Myometrial cell (primary cell): ENCODE data around the genes THBS2 and WDR27.

DNA sequence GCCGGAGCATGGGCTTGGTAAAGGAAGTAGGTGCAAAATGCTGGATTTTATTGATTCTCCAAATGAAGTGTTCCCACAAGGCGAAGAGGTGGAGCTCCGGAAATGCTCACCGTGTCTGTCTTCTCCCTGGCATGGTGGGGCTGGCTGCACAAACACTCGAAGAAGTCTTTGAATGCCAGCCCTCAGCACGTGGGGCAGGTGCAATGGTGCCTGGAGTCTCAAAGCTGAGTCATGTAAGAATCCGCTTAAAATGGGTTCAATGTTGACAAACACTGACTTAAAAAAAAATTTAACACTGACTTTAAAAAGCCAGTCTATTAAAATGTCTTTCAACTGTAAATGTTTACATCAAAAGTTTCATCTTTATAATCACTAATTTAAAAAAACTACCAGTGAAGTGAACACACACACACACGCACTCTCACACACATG is 79.7 kb upstream of the FRMD1 start:
- RAMPAGE, long total RNA = no peak

DNA sequence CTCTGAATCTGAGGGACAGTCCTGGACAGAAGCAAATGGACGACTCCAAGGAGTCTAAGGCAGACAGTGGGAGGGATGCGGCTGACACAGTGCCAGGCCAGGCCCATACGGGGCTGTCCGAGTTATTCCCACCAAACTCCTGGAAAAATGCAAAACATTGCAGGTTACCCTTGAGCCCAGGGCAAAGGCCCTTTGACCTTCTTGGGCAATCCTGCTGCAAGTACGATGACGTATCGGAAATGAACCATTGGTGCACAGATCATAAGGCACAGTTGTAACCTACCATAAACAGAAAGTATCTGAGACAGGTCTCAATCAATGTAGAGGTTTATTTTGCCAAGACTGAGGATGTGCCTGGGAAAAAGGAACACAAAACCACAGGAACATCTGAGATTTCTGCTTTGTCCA is 119.0 kb downstream of the DACT2 start:
- RAMPAGE, long total RNA = no peak

GRCh38 chr6:168264462-168265308 is 54.9 kb downstream of the DACT2 start:
- RAMPAGE, long total RNA = no peak

GRCh38 chr6:168641425-168641871 is 200.5 kb downstream of the SMOC2 start:
- RAMPAGE, long total RNA = no peak

DNA sequence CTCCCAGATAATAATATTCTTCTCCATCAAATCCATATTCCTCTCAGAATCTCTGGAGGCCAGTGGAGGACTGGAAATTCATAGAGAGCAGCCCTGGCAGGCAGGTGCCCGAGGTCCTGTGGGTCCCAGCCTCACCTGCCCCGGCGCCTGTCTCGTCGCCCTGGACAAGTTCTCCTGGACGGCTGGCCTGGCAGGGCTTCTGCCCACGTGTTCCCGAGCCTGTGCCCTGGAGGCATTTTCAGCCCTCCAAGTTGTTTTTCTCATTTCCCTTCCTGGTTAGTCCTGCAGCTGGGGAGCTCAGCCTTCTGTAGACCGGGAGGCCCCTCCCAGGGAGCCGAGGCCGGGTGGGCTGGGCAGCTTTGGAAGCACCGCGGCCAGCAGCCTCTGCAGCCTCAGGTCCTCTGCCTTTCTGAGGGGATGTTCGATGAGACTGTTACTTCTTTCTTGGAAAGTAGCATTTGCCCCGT is 207.2 kb downstream of the SMOC2 start:
- RAMPAGE, long total RNA = no peak

- RAMPAGE, long total RNA = no peak
Measured at GRCh38 chr6:168851821-168852275, 401.8 kb downstream of the THBS2 start.

DNA sequence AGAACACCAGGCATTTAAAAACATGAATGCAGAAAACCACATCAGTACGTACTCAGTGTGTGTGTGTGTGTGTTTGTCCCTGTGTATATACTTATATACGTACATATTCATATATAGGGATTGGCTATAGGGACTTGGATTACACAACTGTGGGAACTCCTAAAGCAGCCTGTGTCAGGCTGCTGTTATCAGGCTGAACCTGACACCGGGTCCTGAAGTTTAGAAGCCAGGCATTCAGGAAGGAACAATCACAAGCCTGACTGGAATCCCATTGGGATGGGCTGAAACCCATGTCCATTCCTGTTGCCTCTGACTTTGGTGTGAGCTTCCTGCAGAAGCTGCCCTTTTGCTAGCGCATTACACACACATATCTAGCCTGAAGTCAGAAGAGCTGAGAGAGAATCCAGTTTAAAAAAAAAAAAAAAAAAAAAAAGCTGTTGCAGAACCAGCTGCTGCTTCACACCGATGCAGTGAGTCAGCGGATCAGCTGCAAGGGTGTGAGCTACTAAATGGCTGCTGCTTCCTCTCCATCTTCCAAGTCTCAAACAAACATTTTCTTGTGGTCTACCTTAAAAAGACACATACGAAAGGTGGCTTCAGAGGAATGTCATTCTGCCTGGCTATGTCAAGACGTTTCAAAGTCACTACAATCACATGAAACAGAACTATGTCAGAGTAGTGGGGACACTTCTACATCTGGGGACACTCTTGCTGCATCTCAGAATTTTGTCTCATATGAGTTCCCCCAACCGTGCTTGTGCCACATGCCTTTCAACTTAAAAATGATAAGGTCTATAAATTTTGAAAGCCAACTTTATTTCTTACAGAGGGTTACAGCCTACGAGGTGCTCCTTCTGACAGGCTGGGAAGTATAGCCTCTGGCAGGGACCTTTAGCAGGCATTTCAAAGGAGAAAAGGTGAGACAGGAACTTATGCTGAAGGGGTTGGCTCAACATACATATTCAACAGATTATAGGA is 347.9 kb downstream of the THBS2 start:
- RAMPAGE, long total RNA = no peak

GRCh38 chr6:169234763-169235268 is 18.8 kb downstream of the THBS2 start:
- RAMPAGE, long total RNA = no peak

DNA sequence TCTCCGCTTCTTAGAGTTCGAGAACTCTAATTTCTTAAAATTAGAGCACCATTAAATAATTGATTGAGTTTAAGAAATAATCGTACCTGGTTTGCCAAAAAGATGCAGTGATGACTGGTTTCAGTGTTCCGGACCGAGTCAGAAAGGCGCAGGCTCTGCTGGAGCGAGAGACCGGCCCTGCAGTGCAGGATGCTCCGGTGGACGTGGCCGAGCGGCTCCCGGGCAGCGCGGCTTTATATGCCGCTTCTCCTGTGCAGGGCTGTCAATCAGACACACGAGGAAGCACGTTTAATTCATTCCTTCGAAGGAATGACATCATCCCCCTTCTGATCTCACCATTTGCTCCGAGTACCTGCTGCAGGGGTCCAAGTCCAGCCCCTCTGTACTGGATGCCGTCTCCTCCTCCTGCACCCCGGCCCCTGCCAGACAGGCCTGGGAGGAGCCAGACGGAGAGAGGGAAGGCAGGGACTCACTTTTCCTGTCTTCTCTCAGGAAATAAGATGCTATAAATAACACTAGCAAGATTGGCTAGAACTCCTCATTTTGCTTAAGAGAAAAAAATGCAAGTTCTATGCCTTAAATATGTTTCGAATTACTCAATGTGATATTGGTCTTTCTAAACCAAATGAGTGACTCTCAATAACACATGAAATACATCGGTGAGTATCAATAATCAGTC is at the start of gene THBS2:
THBS2 (minus strand) TSS at position 209 of the 679 bp plus-strand sequence.
- RAMPAGE, long total RNA = start-site peak on the minus strand centred at position 294 of the sequence, 181 bp wide, 7,531 and 6,745 reads in 2 replicates

DNA sequence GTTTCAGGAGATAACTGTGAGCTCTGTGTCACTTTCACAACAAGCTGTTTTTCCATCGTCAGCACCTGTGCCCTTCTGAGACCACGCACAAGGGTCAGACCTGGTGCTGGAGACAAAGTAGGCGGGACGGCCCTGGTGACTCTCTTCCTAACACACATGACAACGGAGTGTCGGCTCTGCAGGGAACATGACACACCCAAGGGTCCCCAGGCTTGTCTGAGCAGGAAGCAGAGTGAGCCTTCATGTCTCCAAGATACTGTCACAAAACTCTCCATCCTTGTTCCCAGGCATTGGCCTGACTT is 86.3 kb upstream of the THBS2 start:
- RAMPAGE, long total RNA = no peak

DNA sequence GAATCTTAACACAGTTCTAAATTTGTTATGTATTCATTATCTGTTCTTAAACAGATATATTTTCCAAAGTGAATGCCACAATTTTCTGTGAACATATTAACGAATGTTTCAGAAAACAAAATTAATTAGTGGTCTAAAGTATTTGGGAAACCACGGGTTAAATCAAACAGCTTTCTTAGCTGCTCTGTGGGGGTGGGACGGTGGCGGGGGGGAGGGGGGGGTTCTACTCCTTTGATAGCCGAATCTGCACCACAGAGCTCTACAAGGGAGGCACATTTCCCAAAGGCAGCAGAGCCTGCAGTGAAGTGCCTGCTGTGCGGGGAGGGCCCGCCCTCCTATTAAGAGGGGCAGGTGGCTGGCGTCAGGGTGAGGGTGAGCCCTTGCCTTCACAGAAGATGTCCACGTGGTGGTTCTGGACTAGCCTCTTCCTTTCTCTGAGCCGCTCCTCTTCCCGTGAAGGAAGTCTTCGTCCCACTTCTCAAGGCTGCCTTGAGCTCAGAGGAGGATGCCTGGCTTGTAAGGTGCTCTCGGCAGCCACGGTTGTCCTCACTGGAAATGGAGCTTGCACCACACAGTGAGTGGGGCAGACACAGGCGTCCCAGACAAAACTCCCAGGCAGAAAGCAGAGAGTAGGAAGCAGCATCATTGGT is 174.9 kb upstream of the THBS2 start:
- RAMPAGE, long total RNA = no peak

- RAMPAGE, long total RNA = no peak
Measured at GRCh38 chr6:169701856-169702093, at the start of gene WDR27. WDR27 (minus strand) TSS chr6:169702029.

- RAMPAGE, long total RNA = no peak
Measured at GRCh38 chr6:169958804-169959707, 207.6 kb downstream of the ERMARD start.

GRCh38 chr6:170037574-170037870 is 253.4 kb downstream of the DLL1 start:
- RAMPAGE, long total RNA = no peak

- RAMPAGE, long total RNA = no peak
Measured at GRCh38 chr6:170037871-170038384, 252.9 kb downstream of the DLL1 start.

DNA sequence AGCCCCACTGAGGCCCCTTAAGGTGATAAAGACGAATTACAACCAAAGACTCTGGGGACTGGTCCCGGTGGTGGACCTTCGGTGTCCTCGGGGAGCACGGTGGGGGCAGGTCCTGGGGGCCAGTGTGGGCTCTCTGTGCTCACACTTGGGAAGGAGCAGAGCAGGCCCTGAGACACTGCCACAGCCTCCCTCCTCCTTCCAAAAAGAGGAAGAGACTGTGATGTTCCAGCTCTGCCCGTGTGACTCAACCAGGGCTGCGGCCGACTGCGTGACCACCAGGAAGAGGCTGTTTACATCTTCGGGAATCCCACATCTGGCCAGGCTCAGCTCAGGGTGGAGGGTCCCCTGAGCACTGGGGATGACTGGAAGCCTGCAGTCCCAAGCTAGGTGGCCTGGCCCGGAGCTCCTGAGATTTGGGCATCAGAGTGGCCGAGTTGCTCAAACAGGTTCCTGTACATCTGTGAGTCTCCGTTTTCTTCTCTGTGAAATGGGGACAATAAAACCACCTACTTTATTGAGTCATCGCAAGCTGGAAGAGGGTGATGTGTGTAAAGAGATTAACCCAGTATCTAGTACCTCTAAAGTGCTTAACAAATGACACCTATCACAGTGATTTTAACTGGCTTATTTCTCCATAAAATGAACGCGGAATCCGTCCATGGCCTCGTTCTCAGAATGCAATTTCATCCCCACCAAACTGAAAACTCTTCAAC is 242.2 kb downstream of the DLL1 start:
- RAMPAGE, long total RNA = no peak

DNA sequence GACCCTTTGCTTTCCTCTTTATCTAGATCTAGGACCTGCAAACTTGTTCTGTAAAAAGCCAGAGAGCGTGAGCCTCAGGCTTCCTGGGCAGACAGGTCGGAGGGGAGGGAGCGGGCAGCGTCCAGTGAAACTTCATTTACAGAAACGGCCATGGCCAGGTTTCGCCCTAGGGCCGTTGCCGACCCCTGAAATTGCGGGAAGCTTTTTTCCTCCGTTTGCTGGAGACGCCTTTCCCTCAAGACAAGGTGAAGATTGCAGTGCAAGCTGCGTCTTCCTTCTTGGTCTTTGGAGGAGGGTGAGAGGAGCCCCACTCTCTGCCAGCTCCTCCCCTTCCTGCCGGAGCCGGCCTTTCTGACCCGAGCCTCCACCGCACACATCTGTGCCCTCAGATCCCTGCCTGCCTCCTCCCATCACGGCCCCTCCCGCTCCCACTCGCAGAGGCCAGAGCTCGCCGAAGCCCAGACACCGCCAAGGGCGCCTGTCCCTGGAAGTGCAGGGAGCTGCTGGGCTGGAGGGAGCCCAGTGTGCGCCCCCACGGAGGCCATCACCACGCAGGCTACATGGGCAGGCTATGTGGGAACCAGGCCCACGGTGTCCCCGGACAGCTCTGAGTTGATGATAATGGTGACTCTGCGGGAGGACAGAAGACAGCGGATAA is 155.2 kb downstream of the DLL1 start:
- RAMPAGE, long total RNA = no peak

DNA sequence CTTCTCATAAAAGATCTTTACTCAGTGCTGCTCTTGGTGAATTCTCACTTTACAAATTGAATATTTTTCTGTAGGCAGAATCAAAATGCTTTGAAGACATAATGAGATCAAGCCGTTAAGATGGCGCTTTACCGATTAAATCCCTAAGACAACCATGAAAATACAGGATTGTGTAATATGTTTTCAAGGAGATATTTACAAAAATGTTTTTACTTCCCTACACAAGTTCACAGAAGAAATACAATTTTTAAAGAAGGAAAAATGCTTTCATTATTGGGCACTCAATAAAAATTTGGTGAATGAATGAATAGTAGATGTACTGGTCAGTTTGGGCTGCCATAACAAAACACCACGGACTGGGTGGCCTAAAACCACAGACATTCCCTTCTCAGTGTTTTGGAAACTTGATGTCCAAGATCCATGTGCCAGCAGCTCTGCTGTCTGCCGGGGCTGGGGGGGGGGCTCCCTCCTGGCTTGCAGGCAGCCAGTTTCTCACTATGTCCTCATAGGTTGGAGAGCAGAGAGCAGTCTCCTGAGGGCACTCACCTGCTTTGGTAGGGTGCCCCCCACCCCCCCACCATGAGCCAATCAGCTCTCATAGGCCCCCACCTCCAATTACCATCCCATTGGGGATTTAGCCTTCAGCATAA is 61.9 kb downstream of the FAM120B start:
- RAMPAGE, long total RNA = no peak

DNA sequence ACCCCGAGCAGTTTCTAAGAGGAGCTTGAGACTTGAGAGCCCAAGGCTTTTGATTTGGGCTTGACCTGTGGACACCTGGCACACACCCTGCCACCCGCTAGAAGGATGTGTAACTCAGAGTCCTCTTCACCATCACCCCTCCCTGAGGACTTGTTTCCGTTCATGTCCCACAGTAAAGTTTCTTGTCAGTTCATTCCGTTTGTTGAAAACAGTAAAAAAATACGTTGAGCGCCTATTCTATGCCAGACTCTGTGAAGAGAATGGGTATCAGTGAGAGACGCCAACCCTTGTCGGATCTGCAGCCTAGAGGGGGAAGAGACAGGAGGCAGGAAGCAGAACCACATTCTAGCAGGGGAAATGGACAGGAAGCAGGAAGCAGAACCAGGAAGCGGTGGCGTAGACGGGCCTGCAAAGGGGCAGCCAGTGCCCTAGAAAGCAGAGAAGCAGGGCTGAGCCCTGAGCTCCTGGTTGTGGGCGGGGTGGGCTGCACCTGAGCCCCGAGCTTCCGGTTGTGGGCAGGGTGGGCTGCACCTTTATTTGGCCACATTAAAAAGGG is 71.8 kb downstream of the FAM120B start:
- RAMPAGE, long total RNA = no peak

DNA sequence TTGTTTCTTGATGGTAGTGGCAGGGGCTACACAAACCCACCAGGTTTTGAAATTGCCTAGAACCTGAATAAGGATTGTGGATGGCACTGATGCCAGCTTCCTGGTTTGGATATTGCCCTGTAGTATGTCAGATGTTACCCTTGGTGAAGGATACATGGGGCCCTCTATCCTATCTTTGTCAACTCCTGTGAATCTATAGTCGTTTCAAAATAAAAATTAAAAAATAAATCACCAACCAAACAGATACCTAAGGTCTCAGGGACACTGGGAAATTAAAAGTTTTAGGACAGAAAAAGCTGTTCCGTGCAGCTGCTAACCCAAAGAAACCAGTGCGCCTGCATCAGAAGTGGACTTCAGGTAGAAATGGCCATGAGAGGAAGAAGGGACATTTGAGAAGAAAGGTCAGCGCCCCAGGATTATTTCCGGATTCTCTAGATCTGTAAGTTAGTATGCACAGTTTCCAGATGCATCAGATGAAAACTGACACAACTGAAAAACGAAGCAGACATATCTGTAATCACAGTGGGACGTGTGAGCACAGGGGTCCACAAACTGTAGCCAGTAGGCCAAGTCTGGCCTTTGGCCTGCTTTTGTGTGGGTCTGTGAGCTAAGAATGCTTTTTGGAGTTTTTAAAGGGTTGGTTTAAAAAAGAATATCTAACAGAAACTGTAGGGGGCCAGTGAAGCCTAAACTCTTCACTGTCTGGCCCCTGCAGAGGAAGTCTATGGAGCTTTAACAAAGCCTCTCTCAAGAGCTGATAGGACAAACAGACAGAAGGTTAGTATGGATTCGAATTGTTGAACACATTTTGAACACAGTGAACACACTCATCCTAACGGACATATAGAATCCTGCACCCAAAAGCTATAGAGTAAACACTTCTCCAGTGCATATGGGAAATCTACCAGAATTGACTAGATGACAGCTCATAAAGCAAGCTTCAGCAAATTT is 77.9 kb downstream of the FAM120B start:
- RAMPAGE, long total RNA = no peak